Bronchial lymph node (tissue), 1 donor: Measurements from ENCODE around the gene LARP6.

- PRO-cap: no peak
Measured at GRCh38 chr15:70789301-70789500, 25.8 kb upstream of the UACA start.

- PRO-cap: no peak
Measured at GRCh38 chr15:70794885-70795127, 31.4 kb upstream of the UACA start.

GRCh38 chr15:70853716-70854227, at the start of gene LARP6:
Gene LARP6, minus strand, starts transcription at chr15:70854157.
- PRO-cap: unidirectional peak, minus-strand start at chr15:70853938; bidirectional peak, plus-strand start at chr15:70854274, minus-strand start at chr15:70854157

DNA sequence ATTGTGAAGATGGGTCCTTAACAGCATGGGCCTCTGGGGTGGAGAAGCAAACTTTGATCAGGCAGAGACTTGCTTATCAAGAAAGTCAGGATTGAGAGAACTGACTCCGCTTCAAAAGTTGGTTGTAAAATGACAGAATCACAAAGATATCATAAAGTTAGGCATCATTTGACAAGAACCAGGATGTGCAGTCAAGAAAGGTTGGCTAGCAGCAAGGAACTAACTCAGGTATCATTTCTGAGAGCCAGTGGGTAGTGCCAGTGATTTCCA, 9.6 kb downstream of the LRRC49 start:
- PRO-cap: no peak

GRCh38 chr15:71008267-71008735, 107.0 kb upstream of the THSD4 start:
- PRO-cap: no peak

GRCh38 chr15:71079392-71080082, 35.7 kb upstream of the THSD4 start:
- PRO-cap: no peak

GRCh38 chr15:71146635-71147196, 31.4 kb downstream of the THSD4 start:
- PRO-cap: no peak

GRCh38 chr15:71294518-71295691, 179.6 kb downstream of the THSD4 start:
- PRO-cap: no peak

- PRO-cap: no peak
Measured at GRCh38 chr15:71546866-71547740, 263.3 kb upstream of the NR2E3 start.

DNA sequence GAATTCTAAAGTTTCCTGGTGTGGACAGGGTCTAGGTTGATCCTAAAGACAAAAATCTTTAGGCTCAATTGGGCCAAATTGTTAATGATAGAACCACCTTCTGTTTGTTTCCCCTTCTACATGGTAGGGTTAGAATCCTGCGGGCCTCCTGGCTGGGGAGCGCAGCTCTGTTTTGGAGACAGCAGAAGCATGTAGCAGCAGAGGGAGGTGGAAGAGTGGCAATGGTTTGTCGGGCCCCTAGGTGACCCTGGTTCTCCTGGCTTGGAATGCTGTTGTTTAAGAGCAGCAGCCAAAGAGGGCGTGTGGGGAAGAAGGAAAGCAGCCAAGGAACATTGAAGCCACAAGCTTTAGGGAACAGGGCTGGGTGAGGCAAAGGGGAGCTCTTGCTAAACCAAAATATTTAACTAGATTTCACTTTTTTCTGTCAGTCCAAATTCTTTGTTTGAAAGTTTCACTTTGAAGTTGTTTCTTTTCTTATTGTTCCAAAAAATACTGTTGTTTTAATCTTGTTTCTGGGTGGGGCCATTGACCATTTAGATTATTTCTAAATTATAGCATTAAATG, 213.7 kb upstream of the NR2E3 start:
- PRO-cap: no peak

DNA sequence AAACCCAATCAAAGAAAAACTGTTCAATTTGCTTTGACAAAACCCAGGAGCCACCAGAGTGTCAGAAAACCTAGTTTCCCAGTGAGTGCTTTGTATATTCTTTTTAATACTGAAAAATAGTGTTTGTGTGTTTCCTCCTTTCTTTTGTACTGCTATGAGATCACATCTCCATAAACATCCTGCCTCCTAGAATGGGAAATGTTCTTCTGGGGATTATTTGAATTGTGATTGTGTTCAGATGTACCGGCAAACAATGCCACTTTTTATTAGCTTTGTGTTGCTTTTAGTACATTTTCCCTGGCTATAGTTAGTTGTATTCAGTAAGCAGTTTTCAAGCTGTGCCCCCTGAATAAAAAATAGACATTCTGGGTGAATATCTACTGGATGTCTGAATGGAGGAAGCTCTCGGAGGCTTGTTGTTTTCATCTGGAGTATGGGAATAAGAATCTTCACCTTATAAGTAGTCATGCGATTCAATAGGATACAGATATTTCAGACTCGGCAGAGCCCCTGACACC, 148.0 kb upstream of the NR2E3 start:
- PRO-cap: bidirectional peak, plus-strand start at position 227 of the sequence, minus-strand start at position 151 of the sequence

- PRO-cap: no peak
Measured at GRCh38 chr15:71691404-71691675, 119.0 kb upstream of the NR2E3 start.

DNA sequence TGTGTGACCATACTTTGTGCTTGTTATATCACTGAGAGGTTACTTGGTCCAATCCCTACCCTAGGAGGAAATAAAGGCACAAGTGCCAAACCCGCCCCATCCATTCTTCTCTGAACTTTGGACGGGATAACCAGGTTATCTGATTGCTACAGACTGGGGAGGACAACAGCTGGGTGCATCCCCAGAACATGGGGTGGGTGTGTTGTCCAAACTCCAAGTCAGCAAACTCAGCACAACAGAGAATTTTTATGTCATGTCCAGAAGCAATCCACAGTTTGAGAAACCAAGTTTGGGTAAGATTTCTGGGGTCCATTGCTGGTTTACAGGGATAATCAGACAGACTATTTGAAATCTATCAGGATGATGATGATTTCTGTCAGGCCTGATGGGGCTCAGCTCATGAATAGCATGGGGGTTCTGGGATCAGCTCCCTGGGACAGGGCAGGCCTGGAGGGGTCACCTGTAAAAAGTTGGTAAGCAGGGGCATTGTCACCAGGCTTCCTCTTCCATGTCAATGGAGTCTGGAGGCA, 77.5 kb upstream of the NR2E3 start:
- PRO-cap: no peak

GRCh38 chr15:71747353-71747977, 62.9 kb upstream of the NR2E3 start:
- PRO-cap: no peak

- PRO-cap: no peak
Measured at GRCh38 chr15:72084148-72085015, 33.6 kb downstream of the MYO9A start.

GRCh38 chr15:72086372-72086721, 31.6 kb downstream of the MYO9A start:
- PRO-cap: no peak

DNA sequence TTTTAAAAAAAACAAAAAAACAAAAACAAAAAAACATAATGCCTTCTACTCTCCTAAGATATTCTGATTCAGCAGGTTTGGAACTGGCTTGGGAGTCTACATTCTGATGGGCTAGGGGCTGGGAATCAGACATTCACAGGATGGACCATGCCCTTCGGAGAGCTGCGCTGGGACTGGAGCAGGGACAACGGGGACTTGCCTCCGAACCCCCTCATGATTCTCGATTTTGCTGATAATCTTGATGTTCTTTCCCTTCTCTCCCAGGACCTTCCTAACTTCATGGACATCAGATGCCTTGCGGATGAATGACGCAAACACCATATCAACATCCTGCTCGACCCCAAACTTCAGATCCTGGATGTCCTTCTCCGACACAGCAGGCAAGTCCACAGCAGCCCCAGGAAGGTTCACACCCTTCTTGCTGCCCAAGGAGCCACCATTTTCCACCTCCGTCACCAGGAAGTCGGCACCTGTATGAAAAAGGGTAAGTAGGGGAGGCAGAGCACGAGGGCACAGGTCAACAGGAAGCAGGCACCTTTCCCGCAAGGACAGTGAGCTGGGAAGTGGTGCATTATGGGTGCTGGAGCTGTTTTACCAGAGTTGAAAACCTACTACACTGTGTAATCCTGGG, 10.9 kb upstream of the GRAMD2A start:
- PRO-cap: no peak

DNA sequence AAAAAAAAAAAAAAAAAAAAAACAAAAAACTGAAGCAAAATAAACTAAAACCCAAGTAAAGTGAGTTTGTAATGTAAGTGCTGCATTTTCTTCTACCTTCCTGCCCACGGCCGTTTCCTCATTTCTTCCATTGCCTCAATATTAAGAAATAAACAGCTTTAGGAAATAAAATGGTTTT, 3.3 kb downstream of the PKM start:
- PRO-cap: no peak

- PRO-cap: no peak
Measured at GRCh38 chr15:72237213-72237743, 6.3 kb upstream of the PKM start.

GRCh38 chr15:72541308-72541857, 67.3 kb downstream of the ARIH1 start:
- PRO-cap: no peak